Astrocyte (in vitro differentiated cells and primary cell): ENCODE data around the gene MAPK14.

- PRO-cap = no peak
- RRBS, 2 experiments = no CpG with 5 or more reads among the region's 7 CpGs
Measured at GRCh38 chr6:34709191-34709838, 12.7 kb upstream of the ILRUN start.

DNA sequence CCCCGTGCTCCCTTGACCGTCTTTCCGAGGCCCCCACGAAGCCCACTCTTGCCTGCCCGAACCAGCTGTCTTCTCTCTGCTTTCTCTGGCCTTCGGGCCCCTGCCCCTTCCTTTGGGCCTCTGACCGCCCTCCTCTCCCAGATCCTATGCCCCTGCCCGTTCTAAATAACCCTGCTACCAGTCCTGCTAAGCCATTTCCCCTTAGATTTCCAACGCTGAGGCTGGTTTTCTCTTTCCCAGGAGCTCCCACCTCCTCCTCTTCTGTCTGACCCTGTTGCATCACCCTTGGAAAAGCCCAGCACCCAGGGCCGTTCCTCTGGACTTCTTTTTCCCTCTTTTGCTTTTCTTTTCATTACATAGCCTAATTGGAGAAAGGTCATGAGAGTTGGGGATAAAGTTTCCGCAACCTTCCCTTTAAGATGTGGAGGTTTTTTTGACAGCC, 769 bp downstream of the BLTP3A start:
- PRO-cap = no peak
- RRBS, 2 experiments = no CpG with 5 or more reads among the region's 11 CpGs

DNA sequence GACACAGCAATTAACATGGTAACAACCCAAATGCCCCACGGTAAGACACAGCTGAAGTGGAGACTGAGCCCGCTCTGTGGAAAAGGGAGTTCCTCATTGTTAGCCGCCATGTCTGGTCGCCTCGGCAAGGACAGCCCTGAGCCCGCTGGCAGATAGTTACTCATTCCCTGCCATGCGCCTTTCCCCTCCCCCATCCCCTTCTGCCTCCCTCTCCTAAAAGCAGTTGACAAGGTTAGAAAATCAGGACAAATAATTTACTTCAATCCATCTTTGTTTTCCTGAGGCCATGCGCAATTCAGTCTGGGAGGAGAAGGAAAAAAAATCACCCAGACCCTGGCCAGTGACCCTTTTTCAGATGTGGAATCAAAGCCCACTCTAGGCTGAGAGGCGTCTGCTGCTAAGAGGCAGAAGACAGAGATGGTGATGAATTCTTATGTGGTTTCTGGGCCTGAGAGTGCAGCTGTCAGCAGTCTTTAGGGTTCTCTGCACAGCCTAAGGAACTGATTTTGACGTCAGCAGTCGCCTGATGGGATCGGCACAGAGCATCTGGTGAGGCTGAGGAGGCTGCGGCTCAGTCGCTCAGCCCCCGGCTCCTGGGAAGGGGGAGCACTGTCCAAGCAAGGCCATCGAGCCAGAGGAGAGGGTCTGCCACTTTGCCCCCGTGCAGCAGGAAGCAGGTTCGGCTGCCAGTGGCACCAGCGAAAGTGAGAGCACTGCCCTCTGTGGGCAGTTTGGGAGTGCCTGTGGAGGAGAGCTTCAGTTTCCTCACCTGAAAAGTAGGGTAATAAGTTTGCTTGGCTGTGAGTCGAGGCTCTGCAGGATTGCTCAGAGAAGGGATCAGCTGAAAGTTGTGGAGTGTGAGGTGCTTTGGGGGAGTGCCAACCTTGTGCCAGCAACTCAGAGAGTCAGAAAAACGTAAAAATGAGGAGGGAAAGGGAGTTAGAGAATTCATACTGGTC, 92.6 kb downstream of the TCP11 start:
- PRO-cap = no peak
- RRBS, 2 experiments = no CpG with 5 or more reads among the region's 21 CpGs

- PRO-cap = no peak
- RRBS, 2 experiments = 74 to 78% methylated on average over 2 of the region's 15 CpGs
Measured at GRCh38 chr6:35319200-35319818, 21.7 kb downstream of the DEF6 start.

DNA sequence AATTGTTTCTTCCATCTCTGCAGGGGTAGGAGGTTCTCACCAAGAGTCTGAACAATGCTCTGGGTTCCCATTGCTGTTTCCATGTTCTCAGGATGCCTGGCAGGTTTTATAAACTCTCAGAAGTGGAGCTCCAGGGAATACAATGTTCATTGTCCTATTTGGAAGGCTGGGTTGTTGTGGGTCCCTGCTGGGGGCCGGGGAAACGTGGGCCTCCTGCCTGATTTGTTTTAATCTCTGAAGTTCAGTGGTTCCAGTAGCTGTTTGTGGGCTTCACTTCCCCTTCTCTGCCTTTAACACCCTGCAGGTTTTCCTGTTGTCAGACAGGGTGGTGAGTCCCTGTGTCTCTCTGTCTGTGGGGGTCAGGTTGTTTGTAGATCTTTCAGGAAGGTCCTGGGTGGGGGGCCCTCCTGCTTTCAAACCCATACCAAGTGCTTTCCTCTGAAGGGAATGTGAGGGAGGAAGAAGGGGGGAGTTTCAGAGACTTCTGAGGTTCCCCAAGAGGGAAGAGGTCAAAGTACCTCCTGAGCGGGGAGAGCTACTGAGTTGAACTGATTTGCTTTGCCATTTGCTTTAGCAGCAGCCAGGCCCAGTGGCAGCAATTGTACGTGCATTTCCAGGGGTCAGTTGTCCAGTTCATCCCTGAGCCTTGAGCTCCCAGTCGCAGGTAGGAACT, 6.1 kb downstream of the PPARD start:
- PRO-cap = no peak
- RRBS, 2 experiments = no CpG with 5 or more reads among the region's 5 CpGs

GRCh38 chr6:35358748-35359326, 16.5 kb downstream of the PPARD start:
- PRO-cap = no peak
- RRBS, 2 experiments = no CpG with 5 or more reads among the region's 9 CpGs

DNA sequence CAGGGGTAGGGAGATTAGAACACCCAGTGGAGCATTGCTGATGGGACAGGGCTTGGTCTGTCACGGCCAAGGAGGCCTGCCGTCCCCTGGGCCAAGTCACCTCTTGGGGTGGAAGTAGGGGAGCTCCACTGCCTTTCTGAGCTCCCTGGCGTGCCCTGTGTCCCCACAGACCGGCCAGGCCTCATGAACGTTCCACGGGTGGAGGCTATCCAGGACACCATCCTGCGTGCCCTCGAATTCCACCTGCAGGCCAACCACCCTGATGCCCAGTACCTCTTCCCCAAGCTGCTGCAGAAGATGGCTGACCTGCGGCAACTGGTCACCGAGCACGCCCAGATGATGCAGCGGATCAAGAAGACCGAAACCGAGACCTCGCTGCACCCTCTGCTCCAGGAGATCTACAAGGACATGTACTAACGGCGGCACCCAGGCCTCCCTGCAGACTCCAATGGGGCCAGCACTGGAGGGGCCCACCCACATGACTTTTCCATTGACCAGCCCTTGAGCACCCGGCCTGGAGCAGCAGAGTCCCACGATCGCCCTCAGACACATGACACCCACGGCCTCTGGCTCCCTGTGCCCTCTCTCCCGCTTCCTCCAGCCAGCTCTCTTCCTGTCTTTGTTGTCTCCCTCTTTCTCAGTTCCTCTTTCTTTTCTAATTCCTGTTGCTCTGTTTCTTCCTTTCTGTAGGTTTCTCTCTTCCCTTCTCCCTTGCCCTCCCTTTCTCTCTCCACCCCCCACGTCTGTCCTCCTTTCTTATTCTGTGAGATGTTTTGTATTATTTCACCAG, 26.3 kb upstream of the FANCE start:
- PRO-cap = no peak
- RRBS, 2 experiments = no CpG with 5 or more reads among the region's 23 CpGs

GRCh38 chr6:35469393-35470246, 1.4 kb downstream of the RPL10A start:
- PRO-cap = bidirectional peak, plus-strand start at chr6:35470292, minus-strand start at chr6:35470151
- RRBS, 2 experiments = no CpG with 5 or more reads among the region's 23 CpGs

- PRO-cap = no peak
- RRBS, 2 experiments = no CpG with 5 or more reads among the region's 6 CpGs
Measured at GRCh38 chr6:35495897-35496171, 1.0 kb downstream of the TEAD3 start.

GRCh38 chr6:35574978-35575358, 62.3 kb upstream of the TULP1 start:
- PRO-cap = no peak
- RRBS, 2 experiments = no CpG with 5 or more reads among the region's 2 CpGs

- PRO-cap = no peak
- RRBS, 2 experiments = no CpG with 5 or more reads among the region's 3 CpGs
Measured at GRCh38 chr6:35586920-35587633, 74.4 kb upstream of the TULP1 start.

DNA sequence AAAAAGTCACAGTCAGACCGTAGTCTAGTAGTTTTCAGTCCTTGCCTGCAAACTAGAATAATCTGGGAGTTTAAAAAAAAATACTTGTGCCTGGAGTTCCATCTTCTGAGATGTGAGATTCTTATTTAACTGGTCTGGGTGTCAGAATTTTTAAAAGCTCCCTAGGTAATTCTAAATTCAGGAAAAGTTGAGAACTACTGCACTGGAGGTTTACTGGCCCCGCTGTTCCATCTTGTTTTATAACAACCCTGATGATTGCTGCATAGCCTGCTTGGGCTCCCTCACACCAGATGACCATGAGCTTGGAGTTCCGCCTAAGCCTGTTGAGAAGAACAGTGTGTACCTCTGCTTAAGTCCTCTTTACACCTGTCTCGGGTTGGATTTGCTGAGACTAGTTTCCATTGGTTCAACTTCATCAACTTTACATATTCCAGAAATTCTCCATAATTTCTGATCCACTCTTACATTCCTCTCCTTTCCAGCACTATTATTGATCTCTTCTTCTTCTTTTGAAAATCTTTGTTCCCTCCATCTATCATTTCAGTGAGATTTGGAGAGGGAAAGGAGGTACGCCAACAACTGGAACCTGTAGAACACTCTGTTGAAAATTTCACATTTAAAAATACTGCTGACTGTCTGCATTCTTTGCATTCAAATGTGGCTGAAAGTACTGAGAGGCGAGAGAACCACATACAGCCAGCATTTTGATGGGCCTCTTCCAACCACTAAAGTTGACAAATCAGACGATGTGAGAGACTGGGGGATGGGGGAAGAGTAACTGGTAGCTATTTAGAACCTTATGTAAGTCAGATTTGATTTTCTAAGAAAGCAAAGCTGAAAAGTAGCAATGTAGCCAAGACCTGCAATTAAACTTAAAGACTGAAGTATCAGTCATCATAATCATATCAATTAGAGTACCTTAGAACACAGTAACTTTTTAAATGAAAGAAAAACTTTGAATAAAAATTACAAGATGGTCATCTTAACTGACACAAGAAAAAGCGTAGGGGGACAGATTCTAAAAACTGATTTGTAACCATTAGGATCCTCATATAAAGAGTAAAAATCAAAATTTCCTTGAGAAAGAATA, 77.6 kb downstream of the FKBP5 start:
- PRO-cap = no peak
- RRBS, 2 experiments = no CpG with 5 or more reads among the region's 8 CpGs

GRCh38 chr6:35654445-35655151, 34.1 kb downstream of the FKBP5 start:
- PRO-cap = no peak
- RRBS, 2 experiments = no CpG with 5 or more reads among the region's 9 CpGs

DNA sequence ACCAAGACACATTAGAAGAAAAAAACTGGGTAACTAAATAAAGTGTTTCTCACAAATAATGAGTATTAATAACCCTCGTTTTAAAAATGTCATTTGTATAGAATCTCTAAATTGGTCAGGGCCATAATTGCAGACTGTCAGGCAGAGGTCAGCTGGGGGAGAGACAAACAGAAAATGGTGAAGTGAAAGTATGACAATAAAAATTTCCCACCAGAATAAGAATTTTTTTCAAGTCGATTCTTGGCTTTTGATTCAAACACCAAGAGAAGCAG, 1.6 kb downstream of the FKBP5 start:
- PRO-cap = no peak
- RRBS, 2 experiments = no CpG with 5 or more reads among the region's 2 CpGs

DNA sequence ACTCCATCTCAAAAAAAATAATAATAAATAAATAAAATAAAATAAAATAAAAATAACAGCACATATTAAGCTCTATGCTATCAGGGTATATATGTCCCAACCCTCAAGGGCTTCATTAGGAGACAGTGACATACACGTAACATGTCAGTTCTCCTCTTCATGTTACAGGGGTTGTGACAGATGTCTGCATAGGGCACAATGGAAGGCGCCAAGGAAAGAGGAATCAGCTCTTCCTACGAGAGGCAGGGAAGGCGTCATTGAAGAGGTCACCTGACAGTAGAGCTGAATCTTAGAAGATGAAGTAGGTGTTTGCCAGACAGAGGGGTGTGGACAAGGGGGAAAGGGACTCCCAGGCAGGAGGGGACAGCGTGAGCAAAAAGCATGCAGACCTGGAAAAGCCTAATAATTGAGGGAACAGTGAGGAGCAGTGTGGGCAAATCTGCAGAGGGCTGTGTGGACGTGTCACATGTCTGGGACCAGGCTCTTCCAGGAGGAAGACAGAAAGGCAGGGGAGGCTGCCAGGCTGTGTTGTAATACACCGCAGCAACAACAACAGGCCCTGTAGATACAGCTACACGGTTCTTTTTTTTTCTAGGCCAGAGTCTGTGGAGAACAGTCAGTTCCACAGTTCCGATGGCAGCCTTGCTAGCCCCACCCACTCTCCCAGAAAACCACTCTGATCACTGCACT, 2.4 kb upstream of the FKBP5 start:
- PRO-cap = no peak
- RRBS, 2 experiments = no CpG with 5 or more reads among the region's 9 CpGs

DNA sequence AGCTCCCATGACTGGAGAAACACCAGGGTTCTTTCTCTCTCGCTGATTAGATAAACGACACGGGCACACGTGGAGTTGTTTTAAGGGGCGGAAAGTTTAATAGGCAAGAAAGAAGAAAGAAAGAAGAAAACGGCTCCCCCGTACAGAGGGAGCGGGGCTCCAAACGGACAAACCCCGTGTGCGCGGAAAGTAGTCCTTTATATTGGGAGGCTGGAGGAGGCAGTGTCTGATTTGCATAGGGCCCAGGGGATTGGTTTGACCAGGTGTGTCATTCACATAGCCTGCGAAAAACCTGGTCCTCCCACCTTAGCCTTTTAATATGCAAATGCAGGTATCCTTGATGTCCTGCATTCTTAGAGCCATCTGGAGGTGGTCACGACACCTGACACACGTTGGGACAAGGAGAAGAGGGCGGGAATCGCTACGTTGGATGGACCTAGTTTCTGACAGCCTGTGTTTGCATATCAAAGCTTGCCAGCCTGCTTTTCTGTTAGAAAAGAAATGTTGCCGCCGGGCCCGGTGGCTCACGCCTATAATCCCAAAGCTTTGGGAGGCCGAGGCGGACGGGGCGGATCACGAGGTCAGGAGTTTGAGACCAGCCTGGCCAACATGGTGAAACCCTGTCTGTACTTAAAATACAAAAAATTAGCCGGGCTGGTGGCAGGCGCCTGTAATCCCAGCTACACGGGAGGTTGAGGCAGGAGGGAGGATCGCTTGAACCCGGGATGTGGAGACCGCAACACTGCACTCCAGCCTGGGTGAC, 11.9 kb upstream of the CLPSL2 start:
- PRO-cap = no peak
- RRBS, 2 experiments = no CpG with 5 or more reads among the region's 33 CpGs

DNA sequence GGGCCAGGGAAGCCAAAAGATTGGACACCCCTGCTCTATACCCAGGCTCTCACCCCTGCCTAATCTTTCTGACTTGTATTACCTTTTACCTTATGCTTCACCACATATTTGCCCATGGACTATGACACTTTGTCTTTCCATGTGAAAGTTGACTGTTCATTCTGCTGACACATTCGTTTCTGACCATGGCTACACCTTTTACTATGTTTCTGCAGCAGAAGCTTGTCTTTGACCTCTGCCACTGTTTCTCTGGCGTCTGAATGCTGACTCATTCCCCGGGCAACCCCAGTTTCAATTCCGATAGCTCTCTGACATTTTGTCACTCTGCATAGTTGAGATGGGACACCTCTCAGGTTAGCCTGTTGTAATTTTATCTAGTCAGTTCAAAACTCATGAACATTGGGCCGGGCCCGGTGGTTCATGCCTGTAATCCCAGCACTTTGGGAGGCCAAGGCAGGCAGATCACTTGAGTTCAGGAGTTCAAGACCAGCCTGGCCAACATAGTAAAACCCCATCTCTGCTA, 50.7 kb downstream of the SLC26A8 start:
- PRO-cap = no peak
- RRBS, 2 experiments = no CpG with 5 or more reads among the region's 6 CpGs

DNA sequence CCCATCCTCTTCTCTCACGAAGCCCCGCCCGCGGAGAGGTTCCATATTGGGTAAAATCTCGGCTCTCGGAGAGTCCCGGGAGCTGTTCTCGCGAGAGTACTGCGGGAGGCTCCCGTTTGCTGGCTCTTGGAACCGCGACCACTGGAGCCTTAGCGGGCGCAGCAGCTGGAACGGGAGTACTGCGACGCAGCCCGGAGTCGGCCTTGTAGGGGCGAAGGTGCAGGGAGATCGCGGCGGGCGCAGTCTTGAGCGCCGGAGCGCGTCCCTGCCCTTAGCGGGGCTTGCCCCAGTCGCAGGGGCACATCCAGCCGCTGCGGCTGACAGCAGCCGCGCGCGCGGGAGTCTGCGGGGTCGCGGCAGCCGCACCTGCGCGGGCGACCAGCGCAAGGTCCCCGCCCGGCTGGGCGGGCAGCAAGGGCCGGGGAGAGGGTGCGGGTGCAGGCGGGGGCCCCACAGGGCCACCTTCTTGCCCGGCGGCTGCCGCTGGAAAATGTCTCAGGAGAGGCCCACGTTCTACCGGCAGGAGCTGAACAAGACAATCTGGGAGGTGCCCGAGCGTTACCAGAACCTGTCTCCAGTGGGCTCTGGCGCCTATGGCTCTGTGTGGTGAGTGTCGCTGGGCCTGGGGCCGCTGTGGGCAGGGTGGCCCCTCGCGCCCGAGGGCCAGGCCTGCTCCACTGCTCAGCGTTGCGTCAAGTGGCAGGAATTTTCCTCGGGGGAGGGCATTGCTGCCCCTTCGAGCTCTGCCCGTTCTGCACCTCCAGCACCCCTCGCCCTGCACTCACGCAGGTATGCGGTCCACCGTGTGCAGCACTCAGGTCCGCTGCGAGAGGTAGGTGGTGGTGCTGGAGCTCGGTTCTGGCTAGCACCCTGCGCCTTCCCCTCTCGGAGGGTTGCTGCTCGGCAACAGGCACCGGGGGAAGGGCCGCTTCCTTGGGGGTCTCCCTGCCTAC, at the start of gene MAPK14:
Gene MAPK14 (plus strand): TSS at position 141 of the 953 bp plus-strand sequence.
- PRO-cap = bidirectional peak, plus-strand start at position 141 of the sequence, minus-strand start outside the sequence
- RRBS, 2 experiments = 1 to 2% methylated on average over 17 to 26 of the region's 82 CpGs

DNA sequence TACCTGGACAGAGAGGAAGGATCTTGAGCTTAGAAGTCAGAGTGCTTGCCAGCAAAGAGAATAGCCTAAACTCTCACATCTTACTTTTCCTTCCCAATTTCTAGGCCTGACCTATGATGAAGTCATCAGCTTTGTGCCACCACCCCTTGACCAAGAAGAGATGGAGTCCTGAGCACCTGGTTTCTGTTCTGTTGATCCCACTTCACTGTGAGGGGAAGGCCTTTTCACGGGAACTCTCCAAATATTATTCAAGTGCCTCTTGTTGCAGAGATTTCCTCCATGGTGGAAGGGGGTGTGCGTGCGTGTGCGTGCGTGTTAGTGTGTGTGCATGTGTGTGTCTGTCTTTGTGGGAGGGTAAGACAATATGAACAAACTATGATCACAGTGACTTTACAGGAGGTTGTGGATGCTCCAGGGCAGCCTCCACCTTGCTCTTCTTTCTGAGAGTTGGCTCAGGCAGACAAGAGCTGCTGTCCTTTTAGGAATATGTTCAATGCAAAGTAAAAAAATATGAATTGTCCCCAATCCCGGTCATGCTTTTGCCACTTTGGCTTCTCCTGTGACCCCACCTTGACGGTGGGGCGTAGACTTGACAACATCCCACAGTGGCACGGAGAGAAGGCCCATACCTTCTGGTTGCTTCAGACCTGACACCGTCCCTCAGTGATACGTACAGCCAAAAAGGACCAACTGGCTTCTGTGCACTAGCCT, 21.9 kb upstream of the MAPK13 start:
- PRO-cap = no peak
- RRBS, 2 experiments = no CpG with 5 or more reads among the region's 11 CpGs

GRCh38 chr6:36131583-36131952, 1.3 kb downstream of the MAPK13 start:
- PRO-cap = no peak
- RRBS, 2 experiments = no CpG with 5 or more reads among the region's 5 CpGs